RPMI7951 (cell line): ENCODE measurements around a stretch of chr2.

GRCh38 chr2:20370209-20370708 is 19.6 kb upstream of the PUM2 start:
- RAMPAGE, long total RNA: no peak

DNA sequence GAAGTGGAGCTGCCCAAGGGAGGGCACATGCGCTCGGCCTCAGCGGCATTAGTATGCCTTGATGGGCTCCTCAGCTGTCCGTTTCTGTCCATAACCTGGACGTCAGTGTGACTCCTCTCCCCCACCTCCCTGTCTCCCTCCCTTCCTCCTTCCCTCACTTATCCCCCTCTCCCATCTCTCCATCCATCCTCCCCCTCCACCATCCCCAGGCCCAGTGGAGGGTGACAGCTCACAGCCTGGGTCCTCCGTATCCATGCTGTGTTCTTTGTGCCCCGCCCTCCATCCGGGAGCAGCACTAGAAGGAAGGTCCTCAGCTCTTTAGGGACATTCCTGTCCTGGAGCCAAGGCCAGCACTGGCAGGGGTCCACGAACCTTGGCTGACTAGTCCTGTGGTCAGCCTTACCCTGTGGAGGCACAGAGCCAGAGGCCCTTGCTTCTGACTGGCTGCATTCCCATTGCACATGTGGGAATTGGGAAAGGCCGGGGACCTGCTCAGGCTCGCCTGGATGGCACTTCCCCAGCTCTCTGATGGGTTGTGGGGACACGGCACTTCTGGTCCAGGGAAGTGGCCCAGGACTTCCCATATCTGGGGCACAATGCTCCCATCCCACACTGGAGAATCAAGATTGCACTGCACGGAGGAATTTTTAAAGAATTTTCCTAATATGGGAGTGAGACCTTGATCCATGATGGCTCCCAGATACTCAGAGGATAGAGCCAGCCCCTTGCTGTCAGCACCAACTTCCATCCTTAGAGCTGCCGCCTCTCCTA is 24.9 kb upstream of the RHOB start:
- RAMPAGE, long total RNA: no peak

GRCh38 chr2:20429546-20429891 is 17.4 kb upstream of the RHOB start:
- RAMPAGE, long total RNA: no peak

GRCh38 chr2:20443307-20443934 is 3.5 kb upstream of the RHOB start:
- RAMPAGE, long total RNA: no peak

- RAMPAGE, long total RNA: no peak
Measured at GRCh38 chr2:20449445-20450018, 2.7 kb downstream of the RHOB start.

GRCh38 chr2:20501172-20501432 is 54.2 kb downstream of the RHOB start:
- RAMPAGE, long total RNA: no peak

DNA sequence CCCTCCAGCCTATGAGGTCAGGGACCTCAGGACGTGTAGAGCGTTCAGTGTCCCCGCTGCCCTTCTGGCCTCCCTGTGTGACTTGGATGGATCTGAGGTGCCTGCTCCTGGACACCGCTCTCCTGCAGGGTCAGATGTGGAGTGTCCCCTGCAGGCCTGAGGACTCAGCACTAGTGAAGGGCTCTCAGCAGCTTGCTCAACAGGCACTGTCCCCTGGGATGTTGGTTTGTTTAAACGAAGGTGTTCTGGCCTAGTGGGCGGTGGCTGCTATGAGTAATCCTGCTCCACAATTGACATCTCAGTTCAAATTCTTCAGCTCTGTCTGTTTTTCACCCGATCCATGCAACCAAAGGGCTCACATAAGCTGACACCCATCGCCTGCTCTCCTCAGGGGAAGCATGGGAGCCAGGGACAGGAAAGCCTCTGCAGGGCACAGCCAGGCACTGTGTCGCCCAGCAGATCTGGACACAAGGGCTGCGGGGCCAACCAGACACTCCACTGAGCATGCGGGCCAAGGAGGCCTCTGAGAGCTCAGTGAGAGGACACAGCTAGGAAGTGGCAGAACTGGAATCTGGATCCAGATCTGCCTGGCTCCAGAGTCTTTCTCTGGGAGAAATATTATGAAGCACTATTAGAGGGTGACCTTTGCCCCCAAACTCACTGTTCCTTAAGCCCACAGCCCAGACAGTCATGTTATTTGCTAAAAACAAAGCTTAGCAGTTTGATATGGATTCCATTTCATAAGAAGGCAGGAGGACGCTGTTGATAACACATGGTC is 78.5 kb downstream of the RHOB start:
- RAMPAGE, long total RNA: no peak

GRCh38 chr2:20542755-20543945 is 96.3 kb downstream of the RHOB start:
- RAMPAGE, long total RNA: no peak

DNA sequence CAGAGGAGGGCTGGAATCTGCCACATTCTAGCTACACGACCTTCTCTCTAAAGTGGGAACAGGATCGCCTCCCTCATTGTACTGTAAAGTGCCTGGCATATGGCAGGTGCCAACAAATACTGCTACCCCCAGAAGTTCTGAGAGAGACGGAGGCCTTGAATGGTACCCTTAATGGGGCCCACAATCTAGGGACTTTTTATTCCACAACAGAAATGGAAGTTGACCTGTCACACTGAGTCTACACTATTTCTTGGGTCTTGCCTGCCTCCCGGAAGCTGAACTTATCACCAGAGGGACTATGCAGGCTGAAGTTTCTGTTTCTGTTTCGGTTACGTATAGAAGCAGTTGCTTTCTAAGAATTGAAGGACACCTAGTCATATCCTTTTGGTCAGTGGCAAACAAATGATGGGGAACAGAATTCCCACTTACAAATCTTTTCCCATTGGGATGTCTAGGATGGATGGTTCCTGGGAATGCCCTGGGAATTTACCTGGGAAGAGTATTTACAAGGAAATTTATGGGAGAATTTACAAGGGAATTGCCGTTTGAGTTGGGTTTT is 74.3 kb downstream of the HS1BP3 start:
- RAMPAGE, long total RNA: no peak

GRCh38 chr2:20586210-20586719 is 64.6 kb downstream of the HS1BP3 start:
- RAMPAGE, long total RNA: no peak

- RAMPAGE, long total RNA: no peak
Measured at GRCh38 chr2:20606445-20606812, 44.5 kb downstream of the HS1BP3 start.

GRCh38 chr2:20613977-20614614 is 36.8 kb downstream of the HS1BP3 start:
- RAMPAGE, long total RNA: no peak

DNA sequence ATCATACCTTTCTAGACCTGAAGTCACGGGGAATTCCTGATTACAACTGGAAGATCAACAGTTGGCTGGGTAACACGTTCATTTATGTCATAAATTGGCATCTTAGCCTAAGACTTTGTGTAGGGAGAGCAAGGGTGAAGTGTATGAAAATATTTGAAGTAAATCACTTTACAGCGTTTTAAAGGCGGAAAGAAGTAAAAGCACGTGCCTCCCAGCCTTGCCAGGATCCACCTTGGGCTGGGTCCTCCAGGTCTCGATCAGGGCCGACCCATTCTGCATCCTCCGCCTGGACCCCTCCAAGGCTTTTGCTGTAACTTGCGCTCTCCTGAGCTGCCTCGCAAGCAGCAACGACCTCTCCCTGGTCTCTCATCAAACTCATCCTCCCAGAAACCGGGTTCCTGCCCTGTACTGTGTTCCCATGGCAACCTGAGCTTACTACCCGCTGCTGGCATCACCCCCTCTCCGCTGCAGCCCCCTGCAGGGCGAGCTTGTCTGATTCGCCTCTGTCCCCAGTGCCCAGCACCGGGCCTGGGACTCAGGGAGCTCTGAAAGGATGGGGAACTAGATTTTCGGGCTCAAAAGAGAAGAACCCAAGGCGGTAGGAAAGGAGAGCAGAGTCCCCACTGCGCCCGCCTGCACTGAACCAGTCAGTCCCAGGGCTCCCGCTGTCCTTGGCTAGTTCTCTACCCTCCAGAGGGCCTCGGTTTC is 611 bp downstream of the HS1BP3 start:
- RAMPAGE, long total RNA: no peak

DNA sequence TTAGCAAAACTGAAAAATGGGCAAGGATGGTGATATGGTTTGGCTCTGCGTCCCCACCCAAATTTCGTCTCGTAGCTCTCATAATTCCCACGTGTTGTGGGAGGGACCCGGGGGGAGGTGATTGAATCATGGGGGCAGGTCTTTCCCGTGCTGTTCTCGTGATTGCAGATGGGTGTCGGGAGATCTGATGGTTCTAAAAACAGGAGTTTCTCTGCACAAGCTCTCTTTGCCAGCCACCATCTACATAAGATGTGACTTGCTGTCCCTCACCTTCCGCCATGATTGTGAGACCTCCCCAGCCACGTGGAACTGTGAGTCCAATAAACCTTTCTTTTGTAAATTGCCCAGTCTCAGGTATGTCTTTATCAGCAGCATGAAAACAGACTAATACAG is 4.0 kb downstream of the APOB start:
- RAMPAGE, long total RNA: no peak

DNA sequence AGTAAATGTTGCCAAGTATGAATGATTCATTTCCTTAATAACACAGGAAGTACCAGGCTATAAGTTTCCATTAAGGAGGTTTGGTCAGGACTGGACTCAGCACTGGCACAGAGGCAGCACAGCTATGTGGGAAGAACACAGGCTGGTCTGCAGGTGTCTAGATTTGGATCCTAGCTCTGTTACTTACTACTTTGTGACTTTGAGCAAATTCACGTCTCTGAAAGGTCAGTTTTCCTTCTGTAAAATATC is 97.2 kb downstream of the TDRD15 start:
- RAMPAGE, long total RNA: no peak

GRCh38 chr2:21279294-21279894 is 155.6 kb downstream of the TDRD15 start:
- RAMPAGE, long total RNA: no peak

DNA sequence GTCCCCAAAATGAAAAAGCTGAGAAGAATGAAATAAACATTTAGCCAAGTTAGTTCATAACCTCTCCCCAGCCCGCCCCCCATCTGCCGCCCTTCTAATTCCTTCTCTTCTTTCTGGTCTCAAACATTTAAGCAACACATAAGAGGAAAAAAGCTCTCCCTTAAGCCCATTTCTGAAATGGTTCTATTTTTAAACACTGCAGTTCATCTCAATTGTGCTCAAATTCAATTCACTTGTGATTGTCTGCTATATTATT is 479.9 kb downstream of the TDRD15 start:
- RAMPAGE, long total RNA: no peak

DNA sequence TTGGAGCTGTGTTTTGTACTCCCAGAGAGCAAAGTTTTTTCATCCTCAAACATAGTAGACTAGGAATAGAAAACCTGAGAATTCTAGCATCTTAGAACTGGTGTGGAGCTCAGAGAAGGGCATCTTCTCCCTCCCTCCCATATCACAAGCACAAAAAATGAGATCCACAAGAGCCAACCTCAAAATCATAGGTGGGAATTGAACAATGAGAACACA is 904.1 kb downstream of the TDRD15 start:
- RAMPAGE, long total RNA: no peak

- RAMPAGE, long total RNA: no peak
Measured at GRCh38 chr2:22559684-22560006, 825.3 kb upstream of the KLHL29 start.

DNA sequence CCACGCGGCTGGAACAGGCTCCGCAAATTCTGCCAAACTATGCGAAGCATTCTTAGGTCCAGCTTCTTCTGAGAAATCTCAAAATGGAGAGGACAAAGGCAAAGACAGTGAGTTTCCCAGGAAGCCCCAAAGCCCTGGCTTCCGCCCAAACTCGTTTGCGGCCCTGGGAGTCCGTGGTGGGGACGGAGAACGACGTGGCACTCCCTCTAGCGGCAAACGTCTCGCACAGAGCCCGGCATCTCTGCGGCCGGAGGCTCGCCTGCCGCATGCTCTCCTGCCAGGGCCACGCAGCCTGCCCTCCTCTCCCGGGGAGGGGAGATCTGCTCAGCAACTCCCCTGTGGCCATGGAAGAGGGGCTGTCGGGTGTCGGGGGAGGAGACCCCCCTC is 33.5 kb upstream of the KLHL29 start:
- RAMPAGE, long total RNA: no peak